Aorta (tissue), 1 donor: ENCODE results near the gene THPO.

- PRO-cap: no peak
Observed at GRCh38 chr3:184323635-184324423, 9.4 kb downstream of the EIF4G1 start.

GRCh38 chr3:184331171-184332068 is 6.0 kb upstream of the FAM131A start:
- PRO-cap: no peak

GRCh38 chr3:184338196-184339492 is 1.2 kb downstream of the FAM131A start:
- PRO-cap: bidirectional peak, plus-strand start at chr3:184338853, minus-strand start at chr3:184338619

GRCh38 chr3:184377581-184378548 is at the start of gene THPO:
THPO (minus strand) TSS chr3:184378207.
- PRO-cap: no peak

DNA sequence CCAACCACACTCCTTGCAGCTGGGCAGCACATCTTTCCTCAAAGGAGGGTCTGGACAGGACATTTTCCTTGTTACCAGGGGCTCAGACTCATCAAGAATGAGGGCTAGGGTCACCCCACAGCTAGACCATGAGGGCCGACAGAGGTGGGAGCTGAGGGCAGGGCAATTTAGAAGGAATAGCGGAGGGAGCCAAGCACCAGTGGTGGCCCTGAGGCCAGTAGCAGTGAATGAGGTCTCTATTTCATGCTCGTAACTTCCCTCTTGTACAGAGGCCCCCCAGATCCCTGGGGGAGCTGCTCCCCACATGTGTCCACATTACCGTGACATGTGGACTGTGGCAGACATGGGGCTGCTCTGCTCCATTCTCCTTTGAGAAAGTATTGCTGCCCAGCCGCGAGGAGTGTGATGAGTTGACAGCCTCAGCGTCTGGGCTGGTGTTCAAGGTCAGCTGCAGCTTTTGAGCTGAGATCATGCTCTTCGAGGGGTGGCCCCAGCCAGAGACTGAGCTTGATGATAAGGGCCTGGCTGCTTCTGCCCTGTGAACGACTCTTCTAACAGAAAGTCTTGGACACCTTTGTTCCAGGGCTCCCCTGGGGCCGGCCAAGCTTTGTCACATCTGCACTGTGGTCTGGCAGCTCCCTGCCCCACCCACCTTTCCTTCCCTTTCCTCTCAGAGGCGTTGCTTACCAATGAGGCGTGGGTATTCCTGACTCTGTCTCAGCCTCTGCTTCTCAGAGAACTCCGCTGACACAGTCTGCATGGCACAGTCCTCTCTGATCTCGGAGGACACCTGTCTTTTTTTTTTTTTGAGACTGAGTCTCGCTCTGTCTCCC is 86.5 kb downstream of the CHRD start:
- PRO-cap: no peak

GRCh38 chr3:184492213-184492535 is 69.4 kb upstream of the EPHB3 start:
- PRO-cap: no peak

DNA sequence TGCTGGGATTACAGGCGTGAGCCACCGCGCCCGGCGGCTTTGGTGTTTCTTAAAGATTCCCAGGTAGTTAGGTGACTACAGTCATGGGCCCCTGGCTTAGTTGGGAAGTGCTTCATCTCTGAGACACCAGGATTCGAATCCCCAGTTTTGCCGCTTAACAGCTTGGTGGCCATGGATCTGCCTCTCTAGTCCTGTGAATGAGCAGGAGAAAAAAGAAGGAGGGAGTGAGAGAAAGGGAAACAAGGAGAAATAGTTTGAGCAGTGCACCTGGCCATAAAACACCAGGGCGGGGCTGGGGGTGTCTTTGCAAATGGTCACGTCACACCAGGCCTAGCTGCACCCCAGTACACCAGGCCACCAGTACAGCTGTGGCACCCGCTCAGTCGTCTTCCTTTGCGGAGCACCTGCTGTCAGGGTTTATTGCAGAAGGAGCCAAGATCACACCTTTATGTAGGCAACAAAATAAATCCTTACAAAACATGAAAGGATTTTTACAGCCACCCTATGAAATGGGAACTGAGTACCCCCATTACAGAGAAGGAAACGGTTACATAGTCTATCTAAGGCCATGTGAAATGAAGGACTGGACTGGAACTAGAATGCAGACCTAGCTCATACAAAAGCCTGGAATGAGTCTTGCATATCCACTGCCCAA is 14.5 kb upstream of the EPHB3 start:
- PRO-cap: no peak

- PRO-cap: no peak
Observed at GRCh38 chr3:184816643-184817043, 4.7 kb downstream of the VPS8 start.

DNA sequence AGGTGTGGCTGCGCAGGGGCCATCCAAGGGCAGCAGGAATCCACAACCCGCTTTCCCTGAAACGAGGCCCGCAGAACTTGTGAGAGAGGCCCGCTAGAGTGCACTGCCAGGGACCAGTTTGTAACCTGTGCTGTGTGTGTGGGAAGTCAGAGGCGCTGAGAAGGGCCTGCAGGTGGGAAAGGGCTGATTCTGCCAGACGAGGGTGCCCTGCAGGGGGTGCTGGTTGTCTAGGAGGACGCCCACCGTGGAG is 83.3 kb downstream of the C3orf70 start:
- PRO-cap: no peak

DNA sequence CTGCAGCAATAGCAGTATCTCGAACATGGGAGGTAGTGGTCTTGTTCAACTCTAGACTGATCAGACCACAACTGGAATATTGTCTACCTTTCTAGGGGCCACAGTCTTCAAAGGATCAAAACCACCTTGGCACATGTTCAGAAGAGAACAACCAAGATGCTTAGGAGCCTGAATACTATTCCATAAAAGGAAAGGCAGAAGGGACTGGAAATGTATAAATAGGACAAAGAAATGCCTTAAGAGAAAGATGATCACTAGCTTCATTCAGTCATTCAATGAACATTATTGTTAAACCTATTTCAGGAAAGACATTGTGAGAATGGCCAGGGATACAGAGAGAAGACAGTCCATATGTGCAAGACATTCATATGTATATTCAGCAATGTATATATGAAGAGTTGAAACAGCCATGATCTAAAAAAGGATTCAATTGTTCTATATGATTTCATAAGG is 2.2 kb downstream of the C3orf70 start:
- PRO-cap: no peak

DNA sequence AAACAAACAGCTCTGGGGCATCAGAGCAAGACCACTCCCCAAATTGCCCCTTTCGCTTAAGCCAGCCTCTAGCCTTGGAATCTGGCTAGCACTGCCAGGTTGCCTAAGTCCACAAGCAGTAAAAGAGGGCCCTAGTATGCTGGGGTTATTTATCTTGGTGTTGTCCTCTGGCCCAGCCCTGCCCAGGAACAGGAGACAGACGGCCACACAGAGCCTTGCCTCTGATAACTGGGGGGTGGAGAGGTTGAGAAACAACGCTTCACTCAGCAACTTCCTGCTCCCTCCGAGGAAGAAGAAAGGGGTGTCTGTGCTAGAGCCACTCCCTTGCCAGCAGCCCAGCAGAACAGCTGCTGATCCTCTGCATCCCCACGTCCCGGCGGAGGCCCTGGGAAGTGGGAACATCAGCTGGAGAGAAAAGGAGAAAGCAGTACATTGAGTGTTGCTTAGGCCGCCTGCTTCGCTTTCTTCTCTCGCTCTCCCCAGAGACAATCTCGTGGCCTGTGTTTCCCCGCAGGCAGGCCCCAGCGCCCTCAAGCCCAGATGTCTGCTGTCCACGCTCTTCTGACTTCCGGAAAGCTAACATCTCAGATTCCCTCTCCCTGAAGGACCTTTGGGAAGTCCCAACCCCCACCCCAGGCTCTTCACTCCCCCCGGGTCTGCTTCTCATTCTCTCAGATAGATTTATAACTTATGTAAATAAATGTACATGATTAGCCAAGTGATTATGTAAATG is 22.6 kb upstream of the C3orf70 start:
- PRO-cap: unidirectional peak, plus-strand start at position 319 of the sequence

DNA sequence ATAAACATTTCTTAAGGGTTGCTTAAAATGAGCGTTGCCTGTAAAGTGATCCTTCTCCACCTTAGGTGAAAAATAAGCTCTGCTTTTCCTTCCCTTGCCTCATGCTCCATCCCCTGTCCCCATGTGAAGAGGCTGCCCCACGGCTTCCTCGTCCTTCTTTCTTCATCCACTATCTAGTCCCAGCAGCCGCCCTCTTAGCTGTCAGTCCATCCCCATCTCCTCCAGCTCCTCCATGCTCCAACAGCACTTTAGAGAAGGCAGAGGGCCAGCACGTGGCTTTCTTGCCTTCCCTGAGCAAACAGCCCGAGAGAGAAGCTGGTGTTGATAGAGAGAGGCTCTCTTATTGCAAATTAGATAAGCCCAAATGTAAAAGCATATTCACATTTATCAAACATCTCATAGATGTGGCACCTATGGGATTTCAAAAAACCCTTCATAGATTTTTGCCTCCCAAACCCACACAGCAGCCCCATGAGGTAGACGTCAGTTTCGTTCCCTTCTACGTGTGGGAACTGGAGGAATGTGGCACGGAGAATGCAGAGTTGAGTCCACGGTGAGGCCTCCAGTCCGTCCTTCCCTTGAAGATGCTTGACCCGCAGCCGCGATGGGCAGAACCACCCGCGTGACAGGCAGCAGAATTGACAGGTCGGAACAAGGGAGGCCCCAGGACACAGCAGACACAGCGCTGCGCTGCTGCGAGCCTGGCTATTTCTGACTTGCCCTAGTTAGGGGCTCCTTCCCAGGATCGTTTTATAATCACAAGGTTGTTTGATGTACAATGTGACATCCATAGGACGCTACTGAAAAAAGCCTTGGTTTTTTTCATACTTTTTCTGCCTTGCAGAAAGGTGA is 9.3 kb upstream of the TMEM41A start:
- PRO-cap: no peak

GRCh38 chr3:185558901-185559387 is 6.6 kb upstream of the LIPH start:
- PRO-cap: no peak

- PRO-cap: no peak
Observed at GRCh38 chr3:185629617-185630500, 43.8 kb downstream of the SENP2 start.

GRCh38 chr3:185637356-185638114 is 51.4 kb downstream of the SENP2 start:
- PRO-cap: no peak

GRCh38 chr3:185658253-185659299 is 72.5 kb downstream of the SENP2 start:
- PRO-cap: no peak

- PRO-cap: no peak
Observed at GRCh38 chr3:185702454-185703211, 116.5 kb downstream of the SENP2 start.

DNA sequence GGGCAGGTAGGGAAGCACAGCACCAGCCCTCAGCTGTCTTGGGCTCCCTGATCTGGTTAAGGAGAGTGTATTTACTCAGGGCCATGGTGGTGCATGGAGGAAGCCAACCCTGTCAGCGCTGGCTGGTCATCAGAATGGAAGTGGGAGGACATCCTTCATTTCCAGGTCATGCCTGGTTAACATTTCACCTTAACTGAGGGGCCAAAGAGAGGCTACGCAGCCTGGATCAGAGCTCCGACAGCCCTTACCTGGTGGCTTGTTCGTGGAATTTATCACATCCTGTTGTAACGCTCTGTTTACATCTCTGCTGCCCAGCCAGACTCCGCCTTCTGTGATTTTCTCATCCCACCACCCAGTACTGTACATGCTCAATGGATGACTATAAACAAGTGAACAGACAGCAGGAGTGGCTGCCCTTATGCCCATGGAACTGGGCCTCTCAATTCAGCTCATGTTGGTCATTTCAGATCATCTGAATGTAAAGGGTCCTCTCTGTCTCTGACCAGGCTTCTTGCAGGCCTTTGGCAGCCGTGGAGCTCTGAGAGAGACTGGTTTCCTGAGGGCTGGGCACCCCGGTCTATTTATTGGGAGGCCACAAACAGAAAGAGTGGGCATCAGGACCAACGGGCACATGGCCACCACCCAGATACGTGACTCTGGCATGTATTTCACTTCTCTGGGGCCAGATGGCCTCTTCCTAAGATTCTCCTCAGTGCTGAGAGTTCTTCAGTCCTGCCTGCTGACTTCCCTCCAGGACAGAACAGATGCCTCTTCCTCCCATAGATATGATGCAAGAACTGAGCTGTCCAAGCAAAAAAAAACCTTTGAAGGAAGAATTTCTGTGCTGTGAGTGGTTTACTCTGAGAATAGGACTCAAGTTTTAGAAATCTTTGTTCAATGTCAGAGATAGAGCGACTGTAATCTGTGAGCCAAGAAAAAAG is 108.0 kb downstream of the IGF2BP2 start:
- PRO-cap: no peak

GRCh38 chr3:185792530-185793308 is 32.1 kb downstream of the IGF2BP2 start:
- PRO-cap: no peak

- PRO-cap: no peak
Observed at GRCh38 chr3:185825944-185826757, 1.3 kb upstream of the IGF2BP2 start.